Mesenchymal stem cell of adipose (primary cell): ENCODE measurements around a stretch of chr9.

DNA sequence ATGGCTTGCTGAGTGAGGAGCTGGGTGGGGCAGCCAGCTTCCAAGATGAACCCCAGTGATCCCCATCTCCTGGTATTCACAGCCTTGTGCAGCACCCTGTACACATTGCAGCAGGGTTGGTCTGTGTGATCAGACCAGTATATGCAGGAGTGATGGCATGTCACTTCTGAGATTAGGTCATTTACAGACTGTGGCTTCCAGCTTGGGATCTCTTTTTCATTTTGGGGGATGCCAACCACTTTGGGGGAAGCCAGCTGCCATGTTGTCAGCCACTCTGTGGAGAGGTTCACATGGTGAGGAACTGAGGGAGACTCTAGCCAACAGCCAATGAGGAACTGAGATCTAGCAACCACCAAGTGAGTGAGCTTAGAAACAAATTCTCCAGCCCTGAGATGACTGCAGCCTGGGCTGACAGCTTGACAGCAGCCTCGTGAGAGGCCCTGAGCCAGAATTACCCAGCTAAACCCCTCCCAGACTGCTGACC, 102.9 kb upstream of the SLC44A1 start:
- CAGE, long polyA plus RNA, result no peak

DNA sequence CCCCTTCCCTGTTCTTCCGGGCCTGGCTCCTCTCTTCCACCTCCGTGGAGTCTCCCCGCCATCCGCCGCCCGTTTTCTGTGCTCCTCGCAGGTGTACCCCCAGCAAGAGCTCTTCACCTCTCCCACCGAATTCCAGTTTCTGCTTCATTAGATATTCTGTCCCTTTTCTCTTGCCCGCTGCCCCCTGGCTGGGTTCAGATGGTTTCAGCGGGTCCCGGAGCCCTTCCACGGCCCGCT, 720 bp downstream of the SLC44A1 start:
- CAGE, long polyA plus RNA, result no peak

DNA sequence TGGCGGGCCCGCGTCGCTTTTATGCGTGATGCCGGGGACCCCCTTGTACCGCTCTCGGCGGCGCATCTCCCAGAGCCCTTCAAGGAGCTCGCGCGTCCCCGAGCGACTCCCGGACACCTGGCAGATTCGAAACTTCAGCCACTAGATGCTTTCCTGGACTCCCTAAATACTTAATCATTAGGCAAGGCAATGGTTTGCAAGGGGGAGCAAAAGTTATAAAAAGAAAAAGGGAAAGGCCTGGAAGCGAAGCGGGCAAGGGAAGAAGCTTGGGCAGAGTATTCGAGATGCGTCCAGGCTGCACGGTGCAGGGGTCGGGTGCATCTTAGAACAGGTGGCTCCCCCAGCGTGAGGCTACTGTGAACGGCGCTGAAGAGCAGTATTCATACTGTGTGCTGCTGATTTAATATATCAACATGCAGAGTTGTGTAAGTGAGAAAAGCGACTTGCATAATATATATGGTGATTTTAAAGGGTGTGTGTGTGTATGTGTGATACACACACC, 5.7 kb upstream of the TAL2 start:
- CAGE, long polyA plus RNA, result no peak

- CAGE, long polyA plus RNA, result no peak
Observed at GRCh38 chr9:105911396-105911904, 217.1 kb downstream of the TMEM38B start.

DNA sequence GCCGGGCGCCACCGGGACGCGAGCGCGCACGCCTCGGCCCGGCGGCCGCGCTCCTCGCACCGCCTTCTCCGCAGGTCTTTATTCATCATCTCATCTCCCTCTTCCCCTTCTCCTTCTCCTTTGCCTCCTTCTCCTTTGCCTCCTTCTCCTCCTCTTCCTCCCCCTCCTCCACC, 659 bp upstream of the ZNF462 start:
- CAGE, long polyA plus RNA, result no peak

DNA sequence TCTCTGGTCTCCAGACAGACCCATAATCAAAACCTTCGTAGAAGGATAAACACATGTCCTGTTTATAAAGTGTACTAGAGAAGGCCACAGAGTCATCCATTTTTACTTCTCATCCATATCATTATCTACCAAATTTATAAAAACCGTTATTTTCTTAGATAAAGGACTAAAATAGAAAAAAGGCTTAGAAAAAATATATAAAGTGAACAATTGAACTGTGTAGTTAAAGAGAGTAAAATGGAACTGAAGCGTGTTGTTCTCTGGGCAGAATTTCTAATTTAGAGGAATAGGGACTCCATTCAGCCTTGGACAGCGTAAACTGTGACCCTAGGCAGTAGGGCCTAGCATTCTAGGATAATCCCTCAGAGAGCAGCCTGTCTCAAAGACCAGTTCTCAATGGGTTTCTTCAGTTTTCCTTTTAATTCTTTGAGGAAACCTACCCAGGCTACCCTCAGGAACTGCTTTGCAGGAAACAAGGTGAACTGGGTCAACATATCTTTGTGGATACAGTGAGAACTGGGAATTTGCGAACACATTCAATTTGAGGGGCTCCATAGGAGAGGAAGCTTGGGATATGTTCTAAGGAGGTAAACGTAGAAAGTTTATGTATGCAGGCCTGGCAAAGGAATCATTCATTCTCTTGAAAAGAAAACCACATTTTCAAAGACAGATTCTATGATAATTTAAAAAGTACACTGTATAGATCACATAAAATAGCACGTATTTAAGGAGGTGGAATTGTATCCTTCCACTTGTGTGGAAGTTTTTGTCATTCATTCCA, 11.2 kb downstream of the ZNF462 start:
- CAGE, long polyA plus RNA, result no peak

GRCh38 chr9:106876400-106876863, 13.5 kb downstream of the ZNF462 start:
- CAGE, long polyA plus RNA, result no peak

DNA sequence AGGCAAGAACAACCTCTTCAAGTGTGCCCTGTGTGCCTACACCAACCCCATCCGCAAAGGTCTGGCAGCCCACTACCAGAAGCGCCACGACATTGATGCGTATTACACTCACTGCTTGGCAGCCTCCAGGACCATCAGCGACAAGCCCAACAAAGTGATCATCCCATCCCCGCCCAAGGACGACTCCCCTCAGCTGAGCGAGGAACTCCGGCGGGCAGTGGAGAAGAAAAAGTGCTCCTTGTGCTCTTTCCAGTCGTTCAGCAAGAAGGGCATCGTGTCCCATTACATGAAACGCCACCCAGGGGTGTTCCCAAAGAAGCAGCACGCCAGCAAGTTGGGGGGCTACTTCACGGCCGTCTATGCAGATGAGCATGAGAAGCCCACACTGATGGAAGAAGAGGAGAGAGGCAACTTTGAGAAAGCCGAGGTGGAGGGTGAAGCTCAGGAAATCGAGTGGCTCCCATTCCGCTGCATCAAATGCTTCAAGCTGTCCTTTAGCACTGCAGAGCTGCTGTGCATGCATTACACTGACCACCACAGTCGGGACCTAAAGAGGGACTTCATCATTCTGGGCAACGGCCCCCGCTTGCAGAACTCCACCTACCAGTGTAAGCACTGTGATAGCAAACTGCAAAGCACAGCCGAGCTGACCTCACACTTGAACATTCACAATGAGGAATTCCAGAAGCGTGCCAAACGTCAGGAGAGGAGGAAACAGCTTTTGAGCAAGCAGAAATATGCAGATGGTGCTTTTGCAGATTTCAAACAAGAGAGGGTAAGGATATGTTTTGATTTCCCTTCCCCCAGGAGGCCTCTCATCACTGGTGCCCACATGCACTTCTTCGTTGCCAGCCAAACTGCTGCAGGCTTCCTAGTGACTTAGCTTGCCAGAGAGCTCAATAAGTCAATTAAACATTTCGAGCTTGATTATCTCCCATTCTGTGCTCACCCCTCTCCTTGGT, 66.3 kb downstream of the ZNF462 start:
- CAGE, long polyA plus RNA, result no peak

GRCh38 chr9:107175057-107175362, 108.1 kb upstream of the RAD23B start:
- CAGE, long polyA plus RNA, result no peak

DNA sequence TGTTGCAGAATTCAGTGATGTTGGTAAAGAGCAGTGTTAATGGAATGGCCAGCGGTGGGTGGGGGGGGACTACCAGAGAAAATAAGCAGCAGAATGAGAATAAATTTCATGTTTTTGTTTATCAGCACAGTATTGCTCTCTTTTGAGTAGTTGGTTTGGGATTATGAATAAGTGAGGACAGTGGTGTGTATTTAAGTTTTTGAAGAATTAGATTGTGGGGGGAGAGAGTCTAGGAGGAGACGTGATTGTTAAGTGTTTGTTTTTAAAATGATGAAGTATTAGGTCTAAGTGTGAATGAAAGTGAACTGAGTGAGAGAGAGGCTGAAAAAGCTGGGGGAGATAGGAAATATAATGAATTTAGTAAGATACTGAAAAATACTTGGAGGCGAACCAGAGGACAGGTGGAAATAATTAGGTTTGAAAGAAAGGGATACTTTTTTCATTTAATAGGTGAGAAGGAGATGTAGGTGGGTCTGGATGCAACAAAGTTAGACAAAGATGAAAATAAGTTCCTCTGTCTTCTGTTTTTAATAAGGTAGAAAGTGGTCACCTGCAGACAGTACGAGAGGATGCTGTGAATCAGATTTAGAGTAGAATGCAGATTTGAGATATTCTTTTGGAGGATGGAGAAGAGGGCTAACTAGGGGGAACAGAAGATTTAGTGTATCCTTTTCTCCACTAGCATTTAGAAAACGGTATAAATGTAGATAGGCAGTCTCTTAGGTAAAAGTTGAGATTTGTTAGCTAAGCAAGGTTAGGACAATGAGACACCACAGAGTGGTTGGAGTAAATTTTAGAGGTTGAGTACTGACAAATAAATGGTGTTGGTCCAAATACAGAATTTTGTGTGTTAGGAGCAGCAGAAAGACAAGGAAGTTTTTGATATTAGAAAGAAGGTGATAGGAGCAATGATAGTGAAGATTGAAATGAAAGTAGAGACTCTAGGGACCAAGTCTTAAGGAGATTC, 12.2 kb downstream of the RAD23B start:
- CAGE, long polyA plus RNA, result no peak

DNA sequence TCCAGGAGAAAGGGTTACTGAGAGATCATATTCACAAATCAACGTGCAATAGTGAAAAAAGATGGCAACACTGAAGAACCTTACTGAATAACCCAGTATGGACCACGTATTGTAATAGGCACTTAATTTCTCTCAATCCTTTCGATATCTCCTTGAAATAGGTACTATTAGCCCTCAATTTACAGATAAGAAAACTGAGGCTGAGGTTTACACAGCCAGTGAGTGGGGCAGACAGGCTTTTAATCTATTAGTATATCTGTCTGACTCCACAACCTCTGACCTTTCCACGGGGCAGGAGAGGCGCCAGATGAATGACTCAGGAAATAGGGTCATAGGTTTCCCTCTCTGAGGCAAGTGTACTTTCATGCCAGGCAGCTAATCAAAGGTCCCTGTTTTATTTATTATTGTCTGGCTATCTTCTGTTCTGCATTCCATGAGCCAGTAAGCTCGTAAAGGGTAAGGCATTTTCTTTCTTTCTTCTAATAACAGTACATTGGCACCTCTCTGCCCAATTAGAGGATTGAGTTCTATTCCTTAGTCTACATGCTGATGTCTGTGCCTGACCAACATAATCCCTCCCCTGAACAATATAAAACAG, 79.6 kb upstream of the KLF4 start:
- CAGE, long polyA plus RNA, result no peak

- CAGE, long polyA plus RNA, result no peak
Observed at GRCh38 chr9:107768108-107768837, 278.7 kb upstream of the KLF4 start.

- CAGE, long polyA plus RNA, result no peak
Observed at GRCh38 chr9:107976857-107977277, 487.3 kb upstream of the KLF4 start.

DNA sequence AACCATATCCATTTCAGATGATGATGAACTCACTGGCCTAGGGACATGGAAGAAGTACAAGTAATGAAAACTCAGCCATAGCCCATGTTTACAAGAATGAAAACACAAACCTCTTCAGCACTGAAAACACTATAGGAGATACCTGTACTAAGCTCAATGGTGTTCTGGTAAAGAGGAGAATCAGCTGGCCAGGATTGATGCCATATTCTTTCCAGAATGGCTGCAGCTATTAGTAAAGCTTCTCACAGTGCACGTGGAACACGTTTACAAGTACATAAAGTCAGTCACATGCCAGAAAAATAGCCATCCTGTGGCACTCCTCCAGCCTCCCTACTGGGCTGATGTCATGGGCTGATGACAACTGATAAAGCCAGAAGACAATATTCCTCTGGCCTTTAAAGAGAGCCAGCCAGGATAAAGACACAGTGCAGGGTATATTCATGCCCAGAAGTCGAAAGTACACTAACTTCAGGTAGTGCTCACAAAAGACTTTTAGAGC, 29.2 kb downstream of the ABITRAM start:
- CAGE, long polyA plus RNA, result no peak

DNA sequence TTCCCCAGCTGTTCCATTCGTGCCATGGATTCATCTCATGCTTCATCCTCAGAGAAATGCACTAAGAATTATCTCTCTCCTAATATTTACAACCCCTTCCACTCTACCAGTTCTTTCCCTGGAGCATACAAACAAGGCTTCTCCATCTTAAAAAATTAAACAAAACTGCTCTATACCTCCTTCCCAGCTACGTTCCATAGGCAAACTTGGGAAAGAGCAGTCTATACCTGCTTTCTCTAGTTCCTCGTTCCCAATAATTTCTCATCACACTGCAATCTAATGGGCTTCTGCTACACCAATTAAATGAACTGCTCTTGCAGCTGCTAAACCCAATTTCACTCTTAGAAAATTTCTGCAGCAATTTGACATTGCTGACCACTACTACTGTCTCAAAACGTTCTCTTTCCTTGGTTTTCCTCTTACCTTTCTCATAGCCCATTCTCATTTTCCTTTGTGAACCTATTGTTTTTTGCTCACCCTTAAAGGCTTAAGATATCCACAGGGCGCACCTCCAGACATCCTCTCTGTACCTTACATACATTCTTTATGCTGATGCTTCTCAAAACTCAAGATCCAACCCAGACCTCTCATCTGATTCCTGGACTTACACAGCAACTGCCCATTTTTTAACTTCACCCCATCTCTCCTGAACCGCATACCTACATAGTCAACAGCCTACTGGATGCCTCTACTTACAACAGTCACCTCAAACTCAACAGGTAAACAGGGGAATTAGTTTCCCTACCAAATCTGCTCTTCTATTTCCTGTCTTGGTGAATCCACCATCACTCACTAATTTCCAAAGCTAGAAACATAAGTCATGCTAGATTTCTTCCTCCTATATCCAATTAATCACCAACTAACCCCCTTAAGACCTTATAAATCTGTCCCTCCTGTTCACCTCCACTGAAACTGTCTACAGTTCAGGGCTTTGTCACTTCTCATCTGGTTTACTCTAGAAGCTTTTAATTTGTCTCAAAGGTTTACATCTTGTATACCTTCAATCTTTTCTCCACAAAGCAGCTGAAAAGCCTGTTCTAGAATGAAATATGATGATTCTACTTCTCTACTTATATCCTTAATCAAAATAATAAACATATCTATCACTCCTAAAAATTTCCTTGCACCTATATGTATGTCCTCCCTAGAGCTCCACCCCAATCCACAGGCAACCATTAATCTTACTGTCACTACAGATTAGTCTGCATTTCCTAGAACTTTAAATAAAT, 49.7 kb downstream of the TMEM245 start:
- CAGE, long polyA plus RNA, result no peak

DNA sequence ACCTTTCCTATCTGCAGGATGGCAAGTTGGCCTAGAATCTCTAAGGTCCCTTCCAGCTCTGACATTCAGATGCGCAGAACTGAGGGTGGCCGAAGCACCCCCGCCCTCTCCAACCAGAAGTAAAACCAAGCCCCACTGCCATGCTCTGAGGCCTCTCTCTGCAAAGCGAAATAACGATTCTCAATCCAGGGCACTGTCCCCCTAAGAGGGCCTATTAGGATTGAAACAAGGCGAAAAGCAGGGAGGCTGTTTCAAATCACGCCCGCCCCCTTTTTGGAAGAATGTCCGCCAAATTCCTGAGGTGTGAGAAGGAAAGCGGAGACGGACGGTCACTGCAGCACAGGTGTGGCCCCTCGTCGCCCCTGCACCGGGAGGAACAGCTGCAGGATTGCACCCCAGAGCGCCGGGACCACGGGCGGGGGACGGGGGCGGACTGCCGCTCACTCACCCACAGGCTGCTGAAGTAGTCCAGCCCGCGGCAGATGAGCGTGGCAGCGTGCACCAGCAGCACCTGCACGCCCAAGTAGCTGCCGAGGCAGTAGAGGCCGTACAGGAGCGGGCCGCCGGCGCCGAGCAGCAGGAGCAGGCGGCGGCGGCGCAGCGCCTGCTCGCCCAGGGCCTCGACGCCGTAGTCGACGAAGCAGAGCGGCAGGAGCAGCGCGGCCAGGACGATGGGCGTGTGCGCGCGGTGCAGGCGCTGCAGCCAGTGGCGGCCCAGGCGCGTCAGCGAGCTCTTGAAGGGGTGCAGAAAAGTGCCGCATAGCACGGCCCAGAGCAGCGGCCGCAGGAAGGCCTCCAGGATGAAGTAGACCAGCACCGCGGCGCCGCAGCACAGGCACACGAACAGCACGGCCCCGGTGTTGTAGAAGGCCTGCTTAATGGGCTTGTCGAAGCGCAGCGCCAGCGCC, 606 bp downstream of the TMEM245 start:
- CAGE, long polyA plus RNA, result no peak

GRCh38 chr9:109166095-109166559, 922 bp downstream of the FRRS1L start:
- CAGE, long polyA plus RNA, result no peak

DNA sequence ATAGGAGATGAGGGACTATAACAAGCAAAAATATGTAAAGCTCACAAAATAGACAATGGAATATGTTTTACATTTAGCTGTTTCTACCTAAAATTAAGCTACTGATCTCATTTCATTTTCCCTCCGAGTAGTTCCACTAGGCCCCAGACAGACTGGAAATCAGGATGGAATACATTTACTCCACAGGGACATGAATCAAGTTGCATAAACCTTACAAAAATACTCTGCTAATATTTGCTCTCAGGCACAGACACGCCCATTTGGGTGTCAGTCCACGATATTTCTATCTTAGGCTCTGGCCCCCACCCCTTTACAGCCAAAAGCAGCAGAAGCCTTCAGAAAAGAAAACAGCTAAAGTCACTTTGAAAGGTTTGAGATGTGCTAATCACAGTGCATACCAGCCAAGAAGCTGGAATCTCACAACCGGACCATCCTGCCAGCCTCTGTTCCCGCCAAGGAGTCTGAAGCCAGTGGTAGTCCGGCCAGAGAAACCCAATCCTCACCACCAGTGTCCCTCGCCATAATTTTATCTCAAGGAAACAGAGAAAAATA, 22.6 kb downstream of the PTPN3 start:
- CAGE, long polyA plus RNA, result no peak

GRCh38 chr9:109499141-109500105, 1.3 kb upstream of the PTPN3 start:
- CAGE, long polyA plus RNA, result no peak

- CAGE, long polyA plus RNA, result no peak
Observed at GRCh38 chr9:109789548-109790097, 9.6 kb downstream of the PALM2AKAP2 start.